Neural cell (in vitro differentiated cells): Measurements from ENCODE around the genes NME5, REEP2 and HSPA9.

- RAMPAGE, long total RNA, result no peak
Observed at GRCh38 chr5:137301402-137301793, 197.7 kb downstream of the SPOCK1 start.

DNA sequence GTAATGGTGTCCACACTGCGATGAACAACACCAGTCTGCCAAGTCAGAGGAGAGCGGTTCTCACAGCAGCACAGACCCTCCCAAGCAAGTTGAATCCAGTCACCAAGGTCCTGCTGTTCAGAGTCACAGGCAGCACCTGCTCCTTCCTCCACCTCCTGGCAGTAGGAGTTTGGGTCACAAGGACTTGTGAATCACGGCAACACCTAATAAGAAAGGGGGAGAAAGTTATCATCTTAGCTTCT lies 114.0 kb downstream of the KLHL3 start:
- RAMPAGE, long total RNA, result no peak

- RAMPAGE, long total RNA, result no peak
Observed at GRCh38 chr5:137622730-137623387, 113.0 kb downstream of the KLHL3 start.

- RAMPAGE, long total RNA, result no peak
Observed at GRCh38 chr5:138032045-138032621, 746 bp downstream of the FAM13B start.

DNA sequence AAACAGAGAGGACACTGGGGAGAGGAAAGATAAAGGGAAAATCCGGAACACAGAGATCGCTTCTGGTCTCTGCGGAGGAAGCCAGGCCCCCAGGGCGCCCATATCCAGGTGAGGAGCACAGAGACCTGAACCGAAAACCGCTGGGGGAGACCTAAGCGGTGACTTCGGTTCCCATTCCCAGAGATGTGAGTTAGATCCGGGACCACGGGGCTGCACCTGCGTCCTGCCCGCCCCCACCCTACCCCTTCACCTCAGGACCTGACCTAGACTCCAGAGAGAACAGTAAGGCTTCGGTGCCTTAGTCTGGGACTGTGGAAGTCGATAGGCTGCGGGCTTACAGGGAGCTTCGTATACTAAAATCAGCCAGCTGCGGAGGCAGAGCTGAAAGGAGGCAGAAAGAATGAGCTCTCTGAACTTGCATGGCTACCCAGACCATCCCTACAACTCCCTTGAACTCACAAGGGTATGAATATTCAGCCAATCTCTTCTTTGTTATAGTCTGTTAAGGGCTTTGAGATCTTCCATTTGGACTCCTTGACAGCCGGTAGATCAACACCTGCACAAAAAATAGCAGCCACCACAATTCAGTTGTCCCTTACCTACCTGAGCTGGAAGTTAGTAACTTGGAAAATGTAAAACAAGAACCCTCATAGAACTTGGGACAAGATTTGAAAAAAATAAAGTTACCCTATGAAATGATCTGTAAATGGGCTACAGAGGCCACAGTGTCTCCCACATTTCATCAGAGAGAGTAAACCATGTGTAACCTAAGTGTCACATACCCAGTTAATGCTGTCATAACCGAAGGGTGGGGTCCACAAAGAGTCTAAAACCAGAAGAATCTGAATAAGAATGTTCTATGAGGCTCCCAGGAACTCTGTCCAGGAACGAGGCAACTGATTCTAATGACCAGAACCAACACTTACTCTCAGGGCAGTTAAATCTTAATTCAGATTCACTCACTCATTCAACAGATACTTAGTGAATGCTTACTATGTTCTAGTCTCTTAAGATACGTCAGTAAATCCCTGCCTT lies 752 bp upstream of the FAM13B start:
- RAMPAGE, long total RNA, result no peak

- RAMPAGE, long total RNA, result no peak
Observed at GRCh38 chr5:138036920-138037688, 4.2 kb upstream of the FAM13B start.

DNA sequence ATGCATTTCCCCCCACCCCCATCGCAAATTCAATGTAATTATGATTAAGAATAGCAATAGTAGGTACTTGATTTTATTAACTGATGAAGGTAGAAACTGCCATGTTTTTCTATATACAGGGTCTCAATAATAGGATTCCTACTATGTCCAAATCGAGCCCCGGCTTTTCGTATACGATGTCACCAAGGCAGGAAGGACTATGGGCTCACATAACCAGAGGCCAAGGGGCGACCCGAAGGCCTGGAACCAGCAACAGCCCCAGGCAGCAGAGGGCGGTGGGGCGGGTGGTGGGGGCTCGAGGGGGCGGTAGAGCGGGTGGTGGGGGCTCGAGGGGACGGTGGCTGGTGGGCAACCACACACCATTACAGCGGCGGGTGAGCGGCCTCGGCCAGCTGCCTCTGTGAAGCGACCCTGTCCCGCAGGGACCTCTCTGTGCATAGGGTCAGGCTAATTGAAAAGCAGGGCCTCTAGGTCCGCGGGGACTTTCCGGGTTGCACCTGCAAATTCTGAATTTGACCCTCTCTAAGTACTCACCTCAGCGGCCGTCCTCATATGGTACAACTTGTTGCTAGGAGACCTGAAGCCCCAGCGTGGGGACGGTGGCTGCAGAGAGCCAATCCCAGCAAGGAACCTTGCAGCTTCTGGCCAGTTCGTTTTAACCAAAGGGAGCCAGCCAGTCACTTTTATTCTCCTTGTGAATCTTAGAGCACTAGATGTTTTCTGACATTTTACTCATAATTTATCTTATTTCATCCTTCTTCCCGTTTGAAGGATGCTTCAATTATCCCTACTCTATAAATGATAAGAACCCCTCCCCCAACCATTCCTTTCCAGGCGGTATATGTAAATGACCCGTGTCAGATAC lies at the start of gene NME5:
Gene NME5 (minus strand): TSS at position 592 of the 865 bp plus-strand sequence.
- RAMPAGE, long total RNA, result no peak

DNA sequence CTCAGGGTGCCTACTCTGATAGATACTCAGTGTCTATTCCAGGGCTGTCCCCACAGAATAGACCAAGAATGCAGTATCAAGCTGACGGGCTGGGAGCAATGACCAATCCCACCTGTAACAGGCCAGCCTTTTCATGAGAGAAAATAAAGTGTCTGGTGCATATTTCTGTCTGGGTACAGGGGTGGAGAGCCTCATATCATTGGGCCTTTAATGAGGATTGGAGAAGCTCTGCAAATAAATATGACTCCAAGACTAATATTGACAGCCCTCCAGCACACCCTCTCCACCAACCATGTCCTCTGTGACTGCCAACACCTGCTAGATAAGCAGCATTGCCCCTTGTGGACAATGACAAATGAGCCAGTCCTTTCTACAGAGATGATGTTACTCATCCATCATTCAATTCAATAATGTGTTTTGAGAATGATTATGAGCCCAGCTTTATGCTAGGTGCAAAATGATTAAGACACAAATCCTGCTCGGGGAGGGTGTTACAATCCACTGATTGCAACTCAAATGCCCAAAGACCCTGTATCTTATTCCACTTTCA lies 2.0 kb upstream of the GFRA3 start:
- RAMPAGE, long total RNA, result no peak

GRCh38 chr5:138348759-138349186 lies 3.7 kb upstream of the KDM3B start:
- RAMPAGE, long total RNA, result no peak

- RAMPAGE, long total RNA, result no peak
Observed at GRCh38 chr5:138349187-138349970, 3.1 kb upstream of the KDM3B start.

- RAMPAGE, long total RNA, result no peak
Observed at GRCh38 chr5:138354319-138354824, 1.9 kb downstream of the KDM3B start.

GRCh38 chr5:138377477-138378346 lies 25.2 kb downstream of the KDM3B start:
- RAMPAGE, long total RNA, result no peak

- RAMPAGE, long total RNA, result no peak
Observed at GRCh38 chr5:138438646-138439334, at the start of gene REEP2. Gene REEP2, plus strand, starts transcription at chr5:138439057.

- RAMPAGE, long total RNA, result no peak
Observed at GRCh38 chr5:138449456-138450430, 10.9 kb downstream of the REEP2 start.

DNA sequence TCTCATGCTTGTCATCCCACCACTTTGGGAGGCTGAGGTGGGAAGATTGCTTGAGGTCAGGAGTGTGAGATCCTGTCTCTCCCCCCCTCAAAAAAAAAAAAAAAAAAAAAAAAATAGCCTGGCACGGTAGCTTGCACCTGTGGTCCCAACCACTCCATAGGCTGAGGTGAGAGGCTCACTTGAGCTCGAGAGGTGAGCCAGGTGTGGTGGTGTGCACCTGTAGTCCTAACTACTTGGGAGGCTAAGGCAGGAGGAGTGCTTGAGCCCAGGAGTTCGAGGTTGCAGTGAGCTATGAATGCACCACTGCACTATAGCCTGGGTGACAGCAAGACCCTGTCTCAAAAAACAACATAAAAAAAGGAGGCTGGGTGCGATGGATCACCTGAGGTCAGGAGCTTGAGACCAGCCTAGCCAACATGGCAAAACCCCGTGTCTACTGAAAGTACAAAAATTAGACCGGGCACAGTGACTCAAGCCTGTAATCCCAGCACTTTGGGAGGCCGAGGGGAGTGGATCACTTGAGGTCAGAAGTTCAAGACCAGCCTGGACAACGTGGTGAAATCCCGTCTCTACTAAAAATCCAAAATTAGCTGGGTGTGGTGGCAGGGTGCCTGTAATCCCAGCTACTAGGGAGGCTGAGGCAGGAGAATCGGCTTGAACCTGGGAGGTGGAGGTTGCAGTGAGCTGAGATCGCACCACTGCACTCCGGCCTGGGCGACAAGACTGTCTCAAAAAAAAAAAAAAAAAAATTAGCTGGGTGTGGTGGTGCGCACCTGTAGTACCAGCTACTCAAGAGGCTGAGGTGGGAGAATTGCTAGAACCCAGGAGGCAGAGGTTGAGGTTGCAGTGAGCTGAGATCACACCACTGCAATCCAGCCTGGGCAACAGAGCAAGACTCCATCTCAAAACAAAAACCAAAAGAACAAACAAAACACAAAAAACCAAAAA lies 9.9 kb upstream of the ETF1 start:
- RAMPAGE, long total RNA, result no peak

DNA sequence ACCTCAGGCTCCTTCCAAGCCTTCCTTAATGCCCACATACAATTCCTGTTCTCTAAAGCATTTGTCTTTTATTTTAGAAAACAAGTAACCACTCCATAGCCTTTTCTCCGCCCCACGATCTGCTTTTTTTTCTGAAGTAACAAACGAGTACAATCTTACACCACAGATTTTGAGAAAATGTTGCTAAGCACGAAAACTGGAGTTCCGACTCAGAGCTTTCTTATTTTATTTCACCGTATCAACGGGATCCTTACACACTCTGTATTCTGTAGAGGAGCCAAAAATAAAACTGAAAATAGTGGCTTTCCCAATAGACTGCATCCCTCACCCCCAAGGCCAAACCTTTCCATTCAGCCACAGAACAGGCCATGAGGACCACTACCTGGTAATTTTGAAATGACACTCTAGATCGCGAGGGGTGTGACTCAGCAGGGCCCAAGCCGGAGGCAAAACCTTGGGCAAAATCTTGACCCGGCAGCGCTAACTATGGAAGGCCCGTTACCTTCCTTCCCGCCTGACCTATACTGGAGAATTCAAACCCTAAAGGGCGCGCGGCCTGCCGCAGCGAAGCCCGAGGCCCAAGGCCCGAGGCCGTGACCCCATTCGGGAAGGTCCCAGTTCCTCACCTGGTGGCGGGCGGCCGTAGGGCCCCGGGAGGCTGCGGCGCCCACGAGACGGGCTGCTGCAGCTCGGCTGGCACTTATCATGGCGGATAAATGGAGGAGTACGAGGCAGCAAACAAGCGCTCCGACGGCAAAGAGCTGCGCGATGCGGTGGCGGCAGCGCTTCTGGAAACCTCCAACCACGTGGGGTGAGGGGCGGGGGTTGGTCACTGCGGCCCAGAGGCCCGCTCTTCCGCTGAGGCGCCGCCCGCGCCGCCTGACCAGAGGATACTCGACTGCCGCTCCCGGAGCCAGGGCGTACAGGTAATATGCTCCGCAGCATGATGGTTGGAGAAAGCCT lies at the start of gene HSPA9:
Gene HSPA9 (minus strand): TSS at position 790 of the 963 bp plus-strand sequence.
- RAMPAGE, long total RNA, result start-site peak on the minus strand centred at position 762 of the sequence, 104 bp wide, 3,471 and 2,793 reads in 2 replicates

GRCh38 chr5:138654392-138654942 lies 79.3 kb upstream of the HSPA9 start:
- RAMPAGE, long total RNA, result no peak

GRCh38 chr5:138725154-138725724 lies 28.0 kb upstream of the CTNNA1 start:
- RAMPAGE, long total RNA, result no peak

DNA sequence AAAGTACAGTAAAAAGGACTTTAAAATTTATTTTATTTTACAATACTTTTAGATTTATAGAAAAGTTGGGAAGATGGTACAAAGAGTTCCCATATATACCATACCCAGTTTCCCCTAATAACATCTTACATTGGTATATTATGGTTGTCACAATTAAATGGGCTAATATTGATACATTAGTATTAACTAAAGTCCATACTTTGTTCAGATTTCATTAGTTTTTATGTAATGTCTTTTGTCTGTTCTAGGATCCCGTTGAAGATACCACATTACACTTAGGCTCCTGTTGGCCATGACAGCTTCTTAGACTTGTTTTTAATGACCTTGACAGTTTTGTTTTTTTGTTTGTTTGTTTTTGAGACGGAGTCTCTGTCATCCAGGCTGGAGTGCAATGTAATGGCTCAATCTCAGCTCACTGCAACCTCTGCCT lies 11.0 kb upstream of the MATR3 start:
- RAMPAGE, long total RNA, result no peak

DNA sequence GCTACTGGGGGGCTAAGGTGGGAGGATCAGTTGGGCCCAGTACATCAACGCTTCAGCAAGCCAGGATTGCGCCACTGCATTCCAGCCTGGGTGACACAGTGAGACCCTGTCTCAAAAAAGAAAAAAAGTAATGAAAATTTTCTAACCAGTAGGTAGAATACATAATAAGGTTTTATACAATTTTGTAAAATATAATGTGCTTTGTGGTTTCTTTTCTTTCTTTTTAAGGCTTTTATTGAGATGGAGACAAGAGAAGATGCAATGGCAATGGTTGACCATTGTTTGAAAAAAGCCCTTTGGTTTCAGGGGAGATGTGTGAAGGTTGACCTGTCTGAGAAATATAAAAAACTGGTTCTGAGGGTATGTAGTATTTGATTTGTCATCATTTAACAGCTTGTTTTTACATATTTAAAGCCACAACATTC lies 20.0 kb upstream of the PAIP2 start:
- RAMPAGE, long total RNA, result no peak